NCI-H460 (cell line): ENCODE results near the genes MAP2K4, FBXW10B and TBC1D26.

DNA sequence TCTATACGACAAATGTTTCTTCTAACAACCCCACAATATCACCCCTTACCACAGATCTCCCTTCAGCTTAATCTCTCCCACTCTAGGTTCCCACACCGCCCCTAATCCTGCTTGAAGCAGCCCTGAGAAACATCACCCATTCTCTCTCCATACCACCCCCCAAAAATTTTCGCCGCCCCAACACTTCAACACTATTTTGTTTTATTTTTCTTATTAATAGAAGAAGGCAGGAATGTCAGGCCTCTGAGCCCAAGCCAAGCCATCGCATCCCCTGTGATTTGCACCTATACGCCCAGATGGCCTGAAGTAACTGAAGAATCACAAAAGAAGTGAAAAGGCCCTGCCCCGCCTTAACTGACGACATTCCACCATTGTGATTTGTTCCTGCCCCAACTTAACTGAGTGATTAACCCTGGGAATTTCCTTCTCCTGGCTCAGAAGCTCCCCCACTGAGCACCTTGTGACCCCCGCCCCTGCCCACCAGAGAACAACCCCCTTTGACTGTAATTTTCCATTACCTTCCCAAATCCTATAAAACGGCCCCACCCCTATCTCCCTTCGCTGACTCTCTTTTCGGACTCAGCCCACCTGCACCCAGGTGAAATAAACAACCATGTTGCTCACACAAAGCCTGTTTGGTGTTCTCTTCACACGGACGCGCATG is 20.9 kb downstream of the ZNF18 start:
RAMPAGE:
- cytosol, long total RNA, result no peak
- long total RNA, result no peak
- nucleus, long total RNA, result no peak

DNA sequence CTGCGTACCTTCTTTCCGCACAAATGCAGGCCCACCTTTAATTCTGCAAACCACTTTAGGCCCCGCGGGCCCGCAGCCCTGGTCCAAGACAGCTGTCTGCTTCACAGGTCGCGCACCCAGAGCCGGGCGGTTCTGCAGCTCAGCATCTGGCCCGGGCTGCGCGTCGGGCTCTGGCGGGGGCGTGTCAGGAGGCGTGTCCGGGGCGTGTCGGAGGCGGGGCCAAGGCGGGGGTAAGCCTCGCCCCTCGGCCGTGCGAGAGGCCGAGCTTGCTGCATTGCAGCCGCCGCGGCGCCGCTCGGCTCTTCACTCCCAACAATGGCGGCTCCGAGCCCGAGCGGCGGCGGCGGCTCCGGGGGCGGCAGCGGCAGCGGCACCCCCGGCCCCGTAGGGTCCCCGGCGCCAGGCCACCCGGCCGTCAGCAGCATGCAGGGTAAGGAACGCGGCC is at the start of gene MAP2K4:
Gene MAP2K4, plus strand, starts transcription at position 306 of the 445 bp plus-strand sequence.
RAMPAGE:
- cytosol, long total RNA, result no peak
- long total RNA, result no peak
- nucleus, long total RNA, result no peak

DNA sequence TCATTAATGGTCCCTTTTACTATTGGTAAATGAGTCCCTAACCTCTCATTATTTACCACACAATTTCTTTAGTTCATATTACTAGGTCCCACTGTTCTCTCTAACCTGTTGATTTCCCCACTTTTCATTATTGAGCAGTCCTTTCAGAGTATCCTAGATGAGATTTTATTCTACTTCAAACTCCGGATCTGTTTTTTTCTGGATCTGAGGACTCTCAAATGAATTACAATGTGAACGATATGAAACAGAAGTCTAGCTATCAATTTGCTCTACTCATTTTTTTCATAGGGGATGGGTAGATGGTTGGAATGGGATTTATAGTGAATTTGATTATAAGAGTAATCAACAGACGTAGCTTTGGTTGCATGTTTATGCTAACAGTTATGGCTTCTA is 3.3 kb downstream of the MAP2K4 start:
RAMPAGE:
- cytosol, long total RNA, result no peak
- long total RNA, result no peak
- nucleus, long total RNA, result no peak

DNA sequence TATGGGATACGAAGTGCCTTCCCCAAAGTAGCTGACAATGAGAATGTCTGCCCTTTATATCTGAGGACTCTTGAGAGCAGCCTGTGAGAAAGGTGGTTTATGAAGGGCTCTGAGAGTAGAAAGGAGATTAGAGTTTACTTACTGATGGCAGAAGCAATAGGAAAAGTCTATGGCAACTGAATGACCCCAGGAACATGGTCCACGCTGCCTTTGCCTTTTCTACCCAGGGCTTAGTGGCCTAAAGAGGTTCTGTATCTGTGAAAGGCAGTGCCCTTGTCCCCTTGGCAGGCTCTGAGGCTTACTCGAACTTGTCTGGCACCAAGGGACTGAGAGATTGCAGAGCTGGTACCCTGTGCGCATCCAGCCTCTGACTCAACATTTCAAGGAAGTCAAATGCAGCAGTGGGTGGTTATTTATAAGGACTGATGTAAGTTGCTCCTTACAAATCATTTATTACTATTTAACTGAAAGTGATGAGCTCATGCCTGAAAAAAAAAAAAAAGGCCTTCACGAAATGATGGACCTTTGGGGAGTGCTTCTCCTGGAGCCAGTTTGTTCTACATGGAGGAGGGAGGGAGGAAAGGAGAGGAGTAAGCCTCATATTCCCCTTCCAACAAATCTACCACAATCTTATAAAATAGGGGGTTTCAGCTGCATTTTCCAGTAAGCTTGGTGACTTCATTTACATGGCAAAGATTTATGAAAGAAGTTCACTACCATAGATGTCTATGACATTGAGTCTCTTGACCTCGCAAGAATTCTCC is 299.8 kb upstream of the MYOCD start:
RAMPAGE:
- cytosol, long total RNA, result no peak
- long total RNA, result no peak
- nucleus, long total RNA, result no peak

DNA sequence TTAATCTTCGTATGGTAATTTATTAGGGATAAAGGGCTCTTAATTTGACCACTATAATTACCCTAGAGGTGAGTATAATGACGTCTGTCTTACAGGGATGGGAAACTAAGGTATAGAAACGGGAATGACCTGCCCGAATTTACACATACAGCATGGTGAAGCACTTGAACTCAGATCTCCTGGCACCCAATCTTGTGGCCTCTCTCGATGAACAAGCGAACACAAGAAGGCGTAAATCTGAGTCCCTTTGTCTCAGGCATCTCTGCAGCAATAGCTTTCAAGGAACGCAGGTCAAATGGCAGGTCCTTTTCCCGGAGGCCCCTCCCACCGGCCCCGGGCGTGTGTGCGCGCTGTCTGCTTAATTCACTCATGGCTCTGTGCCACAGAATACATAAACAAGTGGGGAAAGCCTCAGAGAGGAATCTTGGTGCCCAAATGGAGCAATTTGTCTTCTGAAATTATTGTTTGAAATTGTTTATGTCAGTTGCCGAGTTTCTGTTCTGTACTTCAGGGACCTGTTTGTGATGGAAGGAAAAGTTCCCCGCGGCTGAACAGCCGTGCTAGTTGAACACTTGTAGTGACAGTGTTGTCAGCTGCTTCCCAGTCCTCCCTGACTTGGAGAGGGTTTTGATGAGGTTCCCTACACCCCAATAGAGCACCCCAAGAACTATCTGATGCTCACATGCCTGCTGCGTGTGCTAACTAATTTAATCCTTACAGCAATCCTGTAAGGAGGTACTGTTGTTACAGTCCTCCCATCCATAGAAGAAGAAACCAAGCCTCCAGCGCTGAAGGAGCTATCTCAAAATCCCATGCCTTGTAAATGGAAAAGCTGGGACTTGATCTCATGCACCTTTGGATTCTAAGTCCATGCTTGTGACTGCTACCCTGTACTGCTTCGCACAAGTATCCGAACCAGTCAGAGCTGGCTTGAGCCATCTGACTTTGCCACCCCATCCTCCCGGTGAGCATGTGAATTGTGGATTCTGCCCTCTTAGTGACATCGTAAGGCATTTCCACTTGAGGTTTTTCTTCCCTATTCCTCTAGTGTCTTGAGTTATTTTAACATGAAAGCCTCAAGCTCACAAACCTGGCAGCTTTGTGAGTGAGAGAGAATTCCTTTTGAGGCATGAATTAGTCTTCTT is 14.9 kb downstream of the MYOCD start:
RAMPAGE:
- cytosol, long total RNA, result no peak
- long total RNA, result no peak
- nucleus, long total RNA, result no peak

RAMPAGE:
- cytosol, long total RNA, result no peak
- long total RNA, result no peak
- nucleus, long total RNA, result no peak
These were observed 23.7 kb upstream of the ARHGAP44 start for GRCh38 chr17:12765670-12765978.

RAMPAGE:
- cytosol, long total RNA, result no peak
- long total RNA, result no peak
- nucleus, long total RNA, result no peak
These were observed 90.3 kb downstream of the ELAC2 start for GRCh38 chr17:12927442-12927948.

DNA sequence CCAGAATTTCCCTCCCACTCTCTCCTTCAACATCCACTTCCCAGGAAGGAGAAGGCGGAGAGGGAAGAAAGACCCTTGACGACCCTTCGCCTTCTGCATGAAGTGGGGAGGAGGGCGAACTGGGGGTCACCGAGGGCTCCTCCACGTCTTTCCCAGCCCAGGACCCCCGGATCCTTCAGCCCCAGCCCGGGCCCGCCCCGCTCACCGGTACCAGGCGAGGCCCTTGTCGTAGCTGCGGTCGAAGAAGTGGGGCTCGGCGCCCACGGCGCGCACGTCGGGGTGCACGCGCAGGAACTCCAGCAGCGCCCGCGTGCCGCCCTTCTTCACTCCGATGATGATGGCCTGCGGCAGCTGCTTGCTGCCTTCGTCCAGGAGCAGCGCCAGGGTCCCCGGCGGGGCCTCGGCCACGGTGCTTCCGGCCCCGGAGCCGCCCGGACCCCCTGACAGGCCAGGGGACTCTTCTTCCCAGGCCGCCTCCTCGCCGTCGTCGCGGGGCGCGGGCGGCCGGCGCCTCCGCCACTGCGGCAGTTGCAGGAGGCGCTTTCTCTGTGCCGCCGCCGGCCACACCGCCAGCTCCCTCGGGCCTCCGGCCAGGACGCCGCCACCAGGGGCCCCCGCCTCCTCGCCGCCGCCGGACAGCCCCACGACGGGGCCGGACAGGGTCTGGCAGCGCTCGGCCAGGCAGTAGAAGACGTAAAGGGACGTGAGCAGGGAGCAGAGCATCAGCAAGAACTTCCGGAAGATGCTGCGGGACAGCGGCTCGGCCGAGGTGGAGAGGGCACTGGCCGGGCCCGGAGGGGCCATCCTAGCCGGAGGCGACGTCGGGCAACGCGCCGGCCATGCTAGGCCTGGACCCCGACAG is 1.2 kb downstream of the HS3ST3A1 start:
RAMPAGE:
- cytosol, long total RNA, result no peak
- long total RNA, result no peak
- nucleus, long total RNA, result no peak

DNA sequence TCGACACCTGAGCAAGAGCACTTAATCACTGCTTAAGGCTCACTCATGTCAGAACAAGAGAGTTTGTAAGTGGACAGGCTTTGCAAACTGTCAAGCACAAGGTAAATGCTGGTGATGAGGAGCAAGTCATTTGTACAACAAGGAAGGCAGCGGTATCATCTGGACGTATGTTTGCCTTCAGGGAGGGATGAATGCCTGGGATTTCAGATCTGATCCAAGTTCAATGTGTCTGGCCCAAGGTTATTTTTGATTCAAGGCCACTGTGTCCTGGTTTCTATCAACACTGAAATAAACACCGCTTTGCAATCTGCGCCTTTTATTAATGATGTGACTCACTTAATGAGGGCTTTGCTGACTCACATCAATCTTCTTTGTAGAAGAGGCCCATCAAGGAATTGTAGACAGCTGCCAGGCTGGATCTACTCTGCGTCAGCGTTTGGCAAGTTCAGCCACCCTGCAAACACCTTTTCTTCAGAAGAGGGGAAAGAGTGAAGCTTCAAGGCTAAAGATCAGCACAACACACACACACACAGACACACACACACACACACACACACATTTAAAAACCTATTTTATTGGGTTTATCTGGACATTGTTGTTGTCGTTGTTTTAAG is 174.5 kb upstream of the HS3ST3A1 start:
RAMPAGE:
- cytosol, long total RNA, result no peak
- long total RNA, result no peak
- nucleus, long total RNA, result no peak

DNA sequence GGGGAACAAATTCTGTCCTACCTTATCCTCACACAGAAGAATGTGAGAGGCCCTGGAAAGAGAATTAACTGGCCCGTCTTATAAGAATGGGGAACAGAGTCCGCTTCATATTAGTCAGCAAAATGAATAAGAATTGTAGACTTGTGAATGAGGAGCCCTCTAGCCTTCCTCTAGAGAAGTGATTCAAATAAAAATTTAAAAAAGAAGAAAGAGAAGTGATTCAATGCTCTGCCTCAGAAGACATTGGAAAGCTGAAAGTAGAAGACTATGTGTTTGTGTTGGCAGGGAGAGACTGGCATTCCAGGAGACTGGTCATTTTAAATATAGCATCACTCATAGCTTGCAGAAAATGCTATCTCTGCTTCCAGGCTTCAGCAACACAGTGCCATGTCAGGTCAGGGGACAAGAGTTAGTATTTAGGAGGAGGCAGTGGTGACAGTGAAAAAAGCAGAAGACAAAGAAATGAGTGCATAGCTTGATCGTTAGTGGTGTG is 190.6 kb upstream of the HS3ST3A1 start:
RAMPAGE:
- cytosol, long total RNA, result no peak
- long total RNA, result no peak
- nucleus, long total RNA, result no peak

DNA sequence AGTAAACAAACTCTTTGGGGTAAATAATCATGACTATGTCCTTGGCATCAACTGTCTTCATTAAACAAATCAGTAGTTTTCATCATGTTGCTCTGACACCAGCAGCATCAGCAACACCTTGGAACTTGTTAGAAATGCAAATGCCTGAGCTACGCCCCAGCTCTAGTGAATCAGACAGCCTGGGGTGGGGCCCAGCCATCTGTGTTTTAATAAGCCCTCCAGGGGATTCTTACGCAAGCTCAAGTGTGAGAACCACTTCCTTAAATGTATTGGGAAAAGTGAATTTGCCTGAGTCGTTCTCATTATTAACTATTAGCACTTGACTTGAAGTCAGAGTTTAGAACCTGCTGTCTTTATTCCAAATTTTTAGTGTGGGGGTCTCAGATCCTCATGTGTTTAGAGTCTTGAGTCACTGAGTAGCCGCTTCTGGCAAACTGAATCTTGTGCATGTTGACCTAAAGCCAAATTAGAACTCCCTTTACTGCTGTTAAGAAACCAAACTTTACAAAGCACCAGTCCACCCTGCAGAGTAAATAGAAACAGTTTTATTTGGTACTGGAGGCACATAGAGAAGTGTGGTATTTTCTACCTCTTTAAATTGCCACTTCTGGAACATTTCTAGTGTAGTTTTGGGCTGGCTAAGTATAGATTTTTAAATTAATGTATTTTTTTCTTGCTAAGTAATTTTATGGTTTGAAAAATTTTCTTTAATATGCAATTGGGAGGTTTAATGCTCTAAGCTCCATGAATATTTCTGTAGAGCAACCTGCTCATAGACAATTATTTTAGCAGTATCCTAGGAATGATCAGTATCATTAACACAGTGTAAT is 137.3 kb upstream of the COX10 start:
RAMPAGE:
- cytosol, long total RNA, result no peak
- long total RNA, result no peak
- nucleus, long total RNA, result no peak

RAMPAGE:
- cytosol, long total RNA, result no peak
- long total RNA, result no peak
- nucleus, long total RNA, result no peak
These were observed 35.0 kb downstream of the CDRT15 start for GRCh38 chr17:14201573-14202218.

RAMPAGE:
- cytosol, long total RNA, result no peak
- long total RNA, result no peak
- nucleus, long total RNA, result no peak
These were observed 2.6 kb downstream of the HS3ST3B1 start for GRCh38 chr17:14303333-14304120.

DNA sequence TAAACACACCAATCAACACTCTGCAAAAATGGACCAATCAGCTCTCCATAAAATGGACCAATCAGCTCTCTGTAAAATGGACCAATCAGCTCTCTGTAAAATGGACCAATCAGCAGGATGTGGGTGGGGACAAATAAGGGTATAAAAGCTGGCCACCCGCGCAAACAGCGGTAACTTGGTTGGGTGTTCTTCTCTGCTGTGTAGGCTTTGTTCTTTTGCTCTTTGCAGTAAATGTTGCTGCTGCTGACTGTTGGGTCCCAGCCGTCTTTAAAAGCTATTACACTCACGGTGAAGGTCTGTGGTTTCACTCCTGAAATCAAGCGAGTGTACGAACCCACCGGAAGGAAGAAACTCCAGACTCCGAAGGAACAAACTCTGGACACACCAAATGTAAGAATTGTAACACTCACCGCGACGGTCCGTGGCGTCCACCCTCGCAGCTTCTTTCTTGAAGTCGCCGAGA is 430.7 kb downstream of the PMP22 start:
RAMPAGE:
- cytosol, long total RNA, result no peak
- long total RNA, result no peak
- nucleus, long total RNA, result no peak

DNA sequence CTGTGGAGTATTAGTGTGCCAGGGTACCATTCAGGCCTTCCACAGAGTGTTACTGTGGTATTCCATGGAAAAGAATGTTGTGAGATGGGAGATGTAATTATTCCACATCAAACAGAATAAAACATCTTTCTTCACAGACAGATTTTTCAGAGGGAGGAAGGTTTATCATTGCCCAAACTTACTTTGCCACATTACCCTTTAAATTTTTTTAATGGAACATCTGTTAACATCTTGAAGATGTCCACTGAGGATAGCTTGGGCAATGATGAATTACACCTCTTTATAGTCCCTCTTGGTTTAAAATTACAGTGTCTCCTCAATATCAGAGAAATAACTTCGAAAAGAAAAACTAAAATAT is 222.4 kb downstream of the PMP22 start:
RAMPAGE:
- cytosol, long total RNA, result no peak
- long total RNA, result no peak
- nucleus, long total RNA, result no peak

DNA sequence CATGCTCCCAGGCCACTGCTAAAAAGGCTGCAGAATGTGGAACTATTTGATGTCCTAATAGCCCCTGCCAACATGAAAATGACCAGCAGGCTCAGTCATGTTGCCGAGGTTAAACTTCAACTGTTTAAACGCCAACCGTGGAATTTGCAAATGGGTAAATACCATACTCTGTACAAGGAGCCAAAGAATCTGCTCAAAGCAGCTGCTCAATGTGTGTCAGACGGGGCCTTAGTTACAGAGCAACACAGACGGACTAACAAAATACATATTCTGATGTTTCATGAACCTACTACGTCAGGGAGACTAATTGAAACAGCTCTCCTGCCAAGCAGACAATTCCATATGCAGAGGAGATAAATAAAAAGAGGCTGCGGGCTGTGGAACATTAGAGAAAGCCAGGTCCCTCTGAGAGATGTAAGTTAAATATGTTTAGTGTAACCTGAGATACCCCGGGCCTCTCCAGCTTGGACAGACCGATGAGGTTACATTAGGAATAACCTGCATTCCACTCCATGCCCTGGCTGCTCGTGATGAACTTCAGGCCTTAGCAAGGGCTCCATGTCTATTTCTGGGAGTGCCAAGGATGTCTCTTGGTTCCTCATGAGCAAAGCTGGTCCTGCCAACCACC is 33.1 kb downstream of the CDRT4 start:
RAMPAGE:
- cytosol, long total RNA, result no peak
- long total RNA, result no peak
- nucleus, long total RNA, result no peak

RAMPAGE:
- cytosol, long total RNA, result no peak
- long total RNA, result no peak
- nucleus, long total RNA, result no peak
These were observed at the start of gene FBXW10B for GRCh38 chr17:15619460-15619802. Gene FBXW10B, minus strand, starts transcription at chr17:15619704.

DNA sequence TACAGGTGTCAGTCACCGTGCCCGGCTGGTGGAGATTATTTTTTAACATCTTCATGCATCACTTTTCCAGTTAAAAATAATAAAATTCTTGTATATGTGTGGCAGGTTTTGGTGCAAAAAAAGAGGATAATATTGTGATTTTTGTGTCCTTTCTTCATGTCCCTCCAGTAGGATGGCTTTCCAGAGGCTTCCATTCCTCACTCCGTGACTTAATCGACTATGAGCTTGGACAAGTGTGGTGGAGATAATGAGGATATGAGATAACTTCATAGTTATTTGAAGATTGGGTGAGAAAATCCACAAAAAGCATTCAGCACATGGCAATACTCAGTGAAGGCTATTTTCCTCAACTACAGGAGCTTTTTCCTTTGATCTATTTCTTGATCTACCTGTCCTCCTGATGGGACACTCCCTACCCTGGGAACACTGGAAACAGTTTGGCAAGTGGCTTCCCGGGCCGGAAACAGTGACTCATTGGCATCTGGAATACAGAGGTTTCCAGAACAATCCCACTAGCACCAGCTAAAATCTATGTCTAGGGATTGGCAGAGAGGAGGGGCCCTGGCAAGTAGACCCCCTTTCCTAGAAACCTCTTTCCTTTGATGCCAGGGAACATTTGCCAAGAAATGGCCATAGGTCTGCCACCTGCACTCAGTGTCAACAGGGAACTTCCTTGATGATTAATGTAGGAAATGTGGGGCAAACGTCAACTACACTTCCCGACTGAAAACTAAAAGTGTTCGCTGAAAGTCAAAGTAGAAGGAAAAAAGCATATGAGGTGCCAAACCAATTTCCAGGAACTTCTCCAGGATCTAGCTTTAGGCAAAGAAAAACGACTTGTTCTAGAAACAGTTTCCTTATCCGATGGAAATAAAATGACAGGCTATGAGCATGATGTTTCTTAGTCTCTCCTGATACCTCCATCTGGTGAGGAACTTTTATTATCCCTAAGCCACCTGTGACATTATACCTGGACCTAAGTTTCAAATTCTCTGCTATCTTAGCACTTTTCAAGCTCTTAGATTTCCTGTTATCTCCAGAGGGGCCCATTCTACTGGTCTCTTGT is 30.4 kb upstream of the FBXW10B start:
RAMPAGE:
- cytosol, long total RNA, result no peak
- long total RNA, result no peak
- nucleus, long total RNA, result no peak

DNA sequence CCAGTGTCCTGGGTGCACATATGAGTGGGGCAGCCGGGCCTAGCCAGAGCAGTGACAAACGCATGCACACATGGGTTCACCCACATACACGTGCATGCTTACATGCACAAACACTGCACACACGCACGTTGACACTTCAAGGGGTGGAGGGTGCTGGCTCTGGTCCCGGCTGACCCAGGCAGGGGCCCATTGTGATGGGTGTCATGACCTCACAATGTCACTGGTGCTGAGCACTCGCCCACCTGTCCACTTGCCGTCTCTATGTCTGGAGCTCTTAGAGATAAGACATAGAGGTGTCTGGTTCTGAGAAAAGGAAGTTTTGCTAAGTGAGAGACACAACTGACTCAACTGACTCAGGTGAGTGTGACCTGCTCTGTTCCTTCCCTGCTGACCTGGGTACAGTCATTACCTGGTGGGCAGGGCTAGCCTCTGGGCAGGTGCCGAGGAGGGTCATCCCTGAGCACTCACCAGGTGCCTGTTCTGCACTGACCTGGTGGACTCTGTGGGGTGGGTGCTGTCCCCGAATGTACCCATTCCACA is at the start of gene TBC1D26:
Gene TBC1D26, plus strand, starts transcription at position 256 of the 540 bp plus-strand sequence.
RAMPAGE:
- cytosol, long total RNA, result no peak
- long total RNA, result no peak
- nucleus, long total RNA, result no peak

GRCh38 chr17:15914258-15915309 is 30.3 kb upstream of the ADORA2B start:
RAMPAGE:
- cytosol, long total RNA, result no peak
- long total RNA, result no peak
- nucleus, long total RNA, result no peak